Liver (tissue), 9 donors: ENCODE measurements around a stretch of chr15.

DNA sequence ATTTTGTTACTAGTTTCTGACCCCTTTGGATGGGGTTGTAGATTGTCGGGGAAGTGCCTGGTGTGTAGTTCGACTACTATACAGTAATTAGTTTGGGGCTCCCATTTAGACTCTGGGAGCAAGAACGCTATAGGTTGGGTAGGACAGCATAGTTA lies 550 bp upstream of the INO80 start:
- PRO-cap, 5 experiments, result no peak in any of the 5 experiments
- RAMPAGE, long total RNA, 2 experiments, result no peak in any of the 2 experiments
- RRBS, result no CpG with 5 or more reads among the region's 3 CpGs

DNA sequence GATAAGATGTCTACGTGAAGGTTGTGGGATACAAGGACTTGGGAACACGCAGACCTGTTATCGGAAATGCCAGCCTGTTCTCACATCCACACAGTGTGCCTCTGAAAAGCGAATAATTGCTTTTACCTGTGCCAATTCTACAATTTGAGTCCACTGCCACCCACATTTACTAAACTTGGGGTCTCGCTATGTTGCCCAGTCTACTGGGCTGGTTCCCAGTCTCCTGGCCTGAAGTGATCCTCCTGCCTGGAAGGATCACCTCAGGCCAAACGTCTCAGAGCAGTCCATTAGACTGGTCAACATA lies 780 bp upstream of the INO80 start:
- PRO-cap, 5 experiments, result no peak in any of the 5 experiments
- RAMPAGE, long total RNA, 2 experiments, result no peak in any of the 2 experiments
- RRBS, result no CpG with 5 or more reads among the region's 6 CpGs

- PRO-cap, 5 experiments, result no peak in any of the 5 experiments
- RAMPAGE, long total RNA, 2 experiments, result no peak in any of the 2 experiments
- RRBS, result no CpG with 5 or more reads among the region's 10 CpGs
These were observed 33.0 kb downstream of the CHP1 start for GRCh38 chr15:41263779-41264831.

- PRO-cap, 5 experiments, result peak in 5 of 5 experiments; most common plus-strand start chr15:41284008 (in 3); most common minus-strand start chr15:41283832 (in 3)
- RAMPAGE, long total RNA, 2 experiments, result start-site peak on the plus strand in 2 of 2 experiments, at chr15:41284002-41284013 at its widest, 244 to 456 reads per replicate
- RRBS, result 2% methylated on average over 15 of the region's 71 CpGs
These were observed 48.6 kb downstream of the OIP5 start for GRCh38 chr15:41283432-41284457.

GRCh38 chr15:41333059-41333659 lies 478 bp downstream of the NUSAP1 start:
- PRO-cap, 5 experiments, result peak in 3 of 5 experiments; most common plus-strand start chr15:41333244 (in 3); most common minus-strand start chr15:41333180 (in 1)
- RAMPAGE, long total RNA, 2 experiments, result no peak in any of the 2 experiments
- RRBS, result 0% methylated on average over 6 of the region's 27 CpGs

GRCh38 chr15:41452710-41453122 lies 35.8 kb downstream of the RTF1 start:
- PRO-cap, 5 experiments, result no peak in any of the 5 experiments
- RAMPAGE, long total RNA, 2 experiments, result no peak in any of the 2 experiments

- PRO-cap, 5 experiments, result no peak in any of the 5 experiments
- RAMPAGE, long total RNA, 2 experiments, result no peak in any of the 2 experiments
- RRBS, result no CpG with 5 or more reads among the region's 9 CpGs
These were observed 9.5 kb downstream of the TYRO3 start for GRCh38 chr15:41568262-41569087.

DNA sequence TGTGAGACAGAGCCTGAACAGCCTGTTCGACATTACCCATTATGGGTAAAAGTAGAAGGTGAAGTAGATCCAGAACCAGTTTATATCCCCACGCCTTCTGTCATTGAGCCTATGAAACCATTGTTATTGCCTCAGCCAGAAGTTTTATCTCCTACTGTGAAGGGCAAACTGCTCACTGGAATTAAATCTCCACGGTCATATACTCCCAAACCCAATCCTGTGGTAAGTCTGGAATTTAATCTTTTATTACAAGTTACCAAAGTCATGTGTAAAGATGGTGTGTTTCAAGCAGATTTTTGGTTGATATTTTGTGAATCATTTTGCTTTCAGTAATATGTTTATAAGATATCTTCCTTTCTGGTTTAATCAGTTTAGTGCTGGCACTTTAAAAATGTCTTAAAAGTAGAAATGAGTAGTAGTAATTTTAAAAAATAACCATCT lies 47.1 kb upstream of the MAPKBP1 start:
- PRO-cap, 5 experiments, result no peak in any of the 5 experiments
- RAMPAGE, long total RNA, 2 experiments, result no peak in any of the 2 experiments
- RRBS, result no CpG with 5 or more reads among the region's 3 CpGs

DNA sequence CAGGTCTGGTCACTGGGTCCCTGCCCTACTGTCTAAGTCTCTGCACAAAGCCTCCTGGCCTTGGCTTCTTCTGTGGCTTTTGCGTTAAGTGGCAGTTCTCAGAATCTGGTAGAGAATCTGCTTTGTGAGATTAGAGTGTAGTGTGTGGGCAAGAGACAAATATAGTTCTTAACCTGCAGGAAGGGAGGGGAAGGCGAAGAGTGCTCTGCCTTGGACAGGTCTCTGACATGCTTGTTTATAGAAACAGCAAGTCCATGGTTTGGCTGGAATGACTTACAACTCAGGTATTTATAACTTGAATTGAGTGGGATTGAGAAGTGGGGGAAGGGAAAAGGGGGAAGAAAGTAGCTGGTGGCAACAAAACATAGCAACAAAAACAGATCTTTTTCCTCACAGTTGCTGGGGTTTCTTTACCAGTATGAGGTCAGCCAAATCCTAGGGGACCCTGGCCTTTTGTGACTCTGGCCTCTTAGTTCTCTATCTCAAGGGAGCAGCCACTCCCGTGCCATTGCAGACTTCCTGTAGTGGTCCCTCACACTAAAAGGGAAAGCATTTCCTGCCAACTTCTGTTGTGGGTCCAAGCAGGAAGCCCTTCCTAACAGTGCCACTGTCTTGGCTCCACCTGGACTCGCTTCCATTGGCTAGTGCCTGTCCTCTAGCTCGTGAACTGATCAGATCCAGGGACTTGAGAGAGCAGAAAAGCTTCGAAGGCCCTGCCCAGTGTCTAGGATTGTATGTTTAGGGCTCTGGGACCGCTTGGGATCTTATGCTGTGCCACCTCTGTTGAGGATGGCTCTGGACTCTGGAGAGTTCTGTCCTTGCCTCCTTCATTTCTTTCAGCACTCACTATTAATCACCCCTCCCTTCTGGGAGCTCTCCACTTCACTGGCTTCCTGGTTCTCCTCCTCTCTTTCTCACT lies 16.9 kb downstream of the MAPKBP1 start:
- PRO-cap, 5 experiments, result no peak in any of the 5 experiments
- RAMPAGE, long total RNA, 2 experiments, result no peak in any of the 2 experiments
- RRBS, result no CpG with 5 or more reads among the region's 7 CpGs

DNA sequence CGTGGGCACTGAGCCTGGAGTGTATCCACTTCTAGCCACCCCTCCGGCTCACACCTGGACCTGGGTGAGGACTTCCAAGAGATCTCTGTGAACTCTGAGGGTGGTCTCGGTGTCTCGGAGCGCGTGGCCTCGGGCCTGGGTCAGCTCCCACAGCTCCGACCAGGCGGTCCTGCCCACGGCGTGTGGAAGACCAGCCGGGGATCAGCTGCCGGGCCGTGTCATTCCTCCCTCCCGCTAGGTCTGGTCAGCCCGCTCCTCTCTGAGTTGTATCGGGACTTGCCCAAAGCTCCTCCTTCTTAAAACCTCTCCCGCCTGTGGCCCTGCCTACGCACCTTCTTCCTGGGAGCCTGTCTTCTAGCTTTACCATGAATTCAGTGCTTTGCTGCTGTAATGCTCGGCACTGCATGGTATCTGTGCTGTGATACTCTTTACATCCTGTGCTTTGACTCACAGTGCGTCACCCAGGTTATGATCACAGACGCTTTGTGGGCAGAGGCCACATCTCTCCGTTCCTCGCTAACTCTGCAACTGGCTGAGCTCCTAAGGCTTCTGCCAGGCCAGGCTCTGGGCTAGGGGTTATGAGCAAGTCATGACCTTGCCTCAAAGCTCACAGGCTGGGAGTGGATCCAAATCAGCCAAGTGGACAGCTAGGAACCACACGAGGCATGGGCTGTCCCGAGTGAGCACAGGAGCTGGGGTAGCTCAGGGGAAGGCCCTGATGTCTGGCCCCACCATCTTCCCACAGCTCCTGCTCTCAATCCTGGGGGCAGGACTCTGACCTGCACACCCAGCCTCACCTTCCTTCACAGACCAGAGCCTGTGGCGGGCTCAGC lies 23.2 kb downstream of the SPTBN5 start:
- PRO-cap, 5 experiments, result no peak in any of the 5 experiments
- RAMPAGE, long total RNA, 2 experiments, result no peak in any of the 2 experiments
- RRBS, result no CpG with 5 or more reads among the region's 27 CpGs

DNA sequence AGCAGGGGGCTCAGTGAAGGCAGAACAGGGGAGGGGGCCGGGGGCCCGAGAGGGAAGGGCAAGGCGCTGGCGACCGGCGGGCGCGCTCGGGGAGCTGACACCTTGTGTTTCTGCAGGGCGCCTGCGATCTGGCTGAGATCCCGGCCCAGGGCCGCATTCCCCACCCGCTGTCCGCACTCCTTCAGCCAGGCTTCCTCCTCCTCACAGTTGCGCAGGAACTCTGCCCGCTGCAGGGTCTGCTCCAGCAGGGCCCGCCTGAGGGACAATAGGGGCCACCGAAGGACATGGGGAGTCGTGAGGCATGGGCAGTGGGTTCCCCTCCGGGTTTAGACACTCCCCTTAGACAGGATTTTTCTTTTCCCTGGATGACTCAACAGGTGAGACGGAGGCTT lies 11.4 kb downstream of the SPTBN5 start:
- PRO-cap, 5 experiments, result no peak in any of the 5 experiments
- RAMPAGE, long total RNA, 2 experiments, result no peak in any of the 2 experiments
- RRBS, result 17% methylated on average over 12 of the region's 22 CpGs

DNA sequence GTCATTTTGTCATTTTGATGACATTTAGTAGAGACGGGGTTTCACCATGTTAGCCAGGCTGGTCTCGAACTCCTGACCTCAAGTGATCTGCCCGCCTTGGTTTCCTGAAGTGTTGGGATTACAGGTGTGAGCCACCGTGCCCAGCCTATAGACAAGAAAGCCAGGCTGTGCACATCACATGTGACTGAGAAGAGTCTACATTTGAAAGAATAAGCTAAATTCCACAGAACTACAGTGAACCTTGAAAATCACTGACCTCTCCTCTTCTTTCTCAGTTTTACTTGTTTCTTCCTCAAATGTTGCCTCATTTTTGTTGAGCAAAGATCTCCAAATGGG lies 21.3 kb upstream of the SPTBN5 start:
- PRO-cap, 5 experiments, result peak in 1 of 5 experiments; most common plus-strand start position 226 of the sequence (in 1)
- RAMPAGE, long total RNA, 2 experiments, result no peak in any of the 2 experiments
- RRBS, result no CpG with 5 or more reads among the region's 4 CpGs

DNA sequence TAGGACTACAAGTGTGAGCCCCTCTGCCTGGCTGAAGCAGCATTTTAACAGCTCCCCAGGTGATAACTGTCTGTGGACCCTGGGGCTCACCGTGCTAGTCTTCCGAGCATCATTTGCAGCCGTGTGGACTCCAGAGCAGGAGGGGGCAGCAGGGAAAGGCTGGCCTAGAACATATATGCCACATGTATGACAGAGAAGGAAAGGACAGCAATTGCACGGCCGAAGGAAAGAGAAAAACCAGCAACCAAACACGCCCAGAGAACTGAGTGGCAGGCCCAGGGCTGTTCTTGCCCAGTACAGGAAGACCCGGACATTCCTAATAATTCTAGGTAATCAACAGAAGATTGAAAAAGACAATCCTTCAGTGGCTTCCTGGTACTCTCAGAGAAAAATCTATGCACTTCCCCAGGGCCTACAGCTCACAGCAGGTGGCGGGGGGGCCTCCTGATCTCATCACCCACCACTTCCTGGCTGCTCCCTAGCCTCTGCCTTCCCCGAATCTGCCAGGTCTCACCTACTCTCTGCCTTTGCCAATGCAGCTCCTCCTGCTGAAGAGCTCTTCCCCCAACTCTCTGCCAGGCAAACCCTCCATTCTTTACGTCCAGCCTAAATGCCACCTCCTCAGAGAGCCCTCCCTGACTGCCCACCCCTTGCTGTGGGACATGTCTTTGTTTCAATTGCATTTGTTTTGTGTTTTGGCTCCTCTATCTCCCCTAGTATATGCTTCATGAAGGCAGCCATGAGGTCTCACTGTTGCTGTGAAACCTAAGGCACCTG lies 37.6 kb downstream of the EHD4 start:
- PRO-cap, 5 experiments, result no peak in any of the 5 experiments
- RAMPAGE, long total RNA, 2 experiments, result no peak in any of the 2 experiments
- RRBS, result no CpG with 5 or more reads among the region's 10 CpGs

- PRO-cap, 5 experiments, result no peak in any of the 5 experiments
- RAMPAGE, long total RNA, 2 experiments, result no peak in any of the 2 experiments
These were observed 25.5 kb downstream of the EHD4 start for GRCh38 chr15:41946863-41947197.

- PRO-cap, 5 experiments, result no peak in any of the 5 experiments
- RAMPAGE, long total RNA, 2 experiments, result no peak in any of the 2 experiments
- RRBS, result no CpG with 5 or more reads among the region's 2 CpGs
These were observed 25.8 kb upstream of the PLA2G4E start for GRCh38 chr15:42046611-42047056.

DNA sequence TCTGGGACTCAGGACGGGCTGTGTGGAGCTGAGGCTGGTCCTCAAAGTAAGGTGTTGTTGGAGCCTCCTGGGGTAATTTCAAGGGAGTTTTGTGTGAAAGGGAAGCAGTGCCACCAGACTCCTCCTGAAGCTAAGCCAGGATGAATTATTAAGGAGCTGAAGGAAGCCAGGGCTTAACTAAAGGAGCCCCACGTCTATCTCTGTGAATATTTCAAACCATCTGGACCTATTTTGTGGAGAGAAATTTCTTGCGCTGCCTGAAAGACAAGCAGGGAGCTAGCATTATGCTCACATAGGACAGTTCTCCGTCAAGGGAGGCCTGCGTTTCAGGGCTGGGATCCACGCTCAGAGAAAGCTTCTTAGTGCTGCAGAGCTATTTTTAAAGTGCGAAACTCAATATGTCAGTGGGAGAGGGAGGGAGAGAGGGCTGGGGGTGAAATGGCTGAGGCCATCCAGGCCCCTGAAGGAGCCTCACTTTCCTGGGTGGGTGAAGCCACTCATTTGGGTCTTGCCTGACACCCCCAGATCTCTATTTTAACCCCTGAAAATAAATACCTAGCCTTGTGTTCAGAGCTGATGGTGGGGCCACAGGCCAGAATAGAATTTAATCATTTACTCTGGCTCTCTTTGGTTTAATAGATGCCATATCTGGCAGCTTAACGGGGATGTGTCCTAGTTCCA lies 30.0 kb upstream of the PLA2G4E start:
- PRO-cap, 5 experiments, result no peak in any of the 5 experiments
- RAMPAGE, long total RNA, 2 experiments, result no peak in any of the 2 experiments
- RRBS, result no CpG with 5 or more reads among the region's 8 CpGs

GRCh38 chr15:42057917-42058245 lies 36.5 kb downstream of the PLA2G4D start:
- PRO-cap, 5 experiments, result no peak in any of the 5 experiments
- RAMPAGE, long total RNA, 2 experiments, result no peak in any of the 2 experiments
- RRBS, result no CpG with 5 or more reads among the region's 1 CpG

DNA sequence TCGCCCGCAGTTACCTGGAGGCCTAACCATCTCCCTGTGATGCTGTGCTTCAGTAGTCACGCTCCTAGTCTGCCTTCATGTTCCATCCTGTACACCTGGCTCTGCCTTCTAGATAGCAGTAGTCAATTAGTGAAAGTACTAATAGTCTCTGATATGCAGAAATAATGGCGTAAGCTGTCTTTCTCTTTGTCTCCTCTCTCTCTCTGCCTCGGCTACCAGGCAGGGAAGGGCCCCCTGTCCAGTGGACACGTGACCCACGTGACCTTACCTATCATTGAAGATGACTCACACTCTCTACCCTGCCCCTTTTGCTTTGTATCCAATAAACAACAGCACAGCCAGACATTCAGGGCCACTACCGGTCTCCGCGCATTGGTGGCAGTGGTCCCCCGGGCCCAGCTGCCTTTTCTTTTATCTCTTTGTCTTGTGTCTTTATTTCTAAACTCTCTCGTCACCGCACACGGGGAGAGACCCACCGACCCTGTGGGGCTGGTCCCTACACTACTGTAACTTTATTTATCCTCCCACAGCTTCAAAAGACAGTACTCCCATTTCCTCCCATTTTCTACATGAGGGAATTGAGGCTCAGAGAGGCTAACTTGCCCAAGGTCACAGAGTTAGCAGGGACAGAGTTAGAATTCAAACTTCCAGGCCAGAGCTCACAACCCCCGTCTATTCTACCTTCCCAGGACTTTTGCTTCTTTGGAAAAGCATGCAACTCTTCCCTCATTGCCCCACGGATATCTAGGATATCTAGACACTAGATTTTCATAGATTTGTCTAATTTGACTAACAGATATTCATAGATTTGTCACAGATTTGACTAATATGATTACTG lies 2.5 kb downstream of the PLA2G4D start:
- PRO-cap, 5 experiments, result no peak in any of the 5 experiments
- RAMPAGE, long total RNA, 2 experiments, result no peak in any of the 2 experiments
- RRBS, result no CpG with 5 or more reads among the region's 17 CpGs

GRCh38 chr15:42253245-42253984 lies 19.6 kb upstream of the GANC start:
- PRO-cap, 5 experiments, result no peak in any of the 5 experiments
- RAMPAGE, long total RNA, 2 experiments, result no peak in any of the 2 experiments
- RRBS, result no CpG with 5 or more reads among the region's 4 CpGs

- PRO-cap, 5 experiments, result no peak in any of the 5 experiments
- RAMPAGE, long total RNA, 2 experiments, result no peak in any of the 2 experiments
- RRBS, result no CpG with 5 or more reads among the region's 4 CpGs
These were observed 465 bp upstream of the GANC start for GRCh38 chr15:42272556-42272915.